UCH-1 (cell line): ENCODE results near the genes ZC3H12B and OPHN1.

- RRBS: no CpG with 5 or more reads among the region's 9 CpGs
Observed at GRCh38 chrX:63450842-63451403, 99.8 kb upstream of the SPIN4 start.

- RRBS: no CpG with 5 or more reads among the region's 2 CpGs
Observed at GRCh38 chrX:63503577-63504212, 152.6 kb upstream of the SPIN4 start.

DNA sequence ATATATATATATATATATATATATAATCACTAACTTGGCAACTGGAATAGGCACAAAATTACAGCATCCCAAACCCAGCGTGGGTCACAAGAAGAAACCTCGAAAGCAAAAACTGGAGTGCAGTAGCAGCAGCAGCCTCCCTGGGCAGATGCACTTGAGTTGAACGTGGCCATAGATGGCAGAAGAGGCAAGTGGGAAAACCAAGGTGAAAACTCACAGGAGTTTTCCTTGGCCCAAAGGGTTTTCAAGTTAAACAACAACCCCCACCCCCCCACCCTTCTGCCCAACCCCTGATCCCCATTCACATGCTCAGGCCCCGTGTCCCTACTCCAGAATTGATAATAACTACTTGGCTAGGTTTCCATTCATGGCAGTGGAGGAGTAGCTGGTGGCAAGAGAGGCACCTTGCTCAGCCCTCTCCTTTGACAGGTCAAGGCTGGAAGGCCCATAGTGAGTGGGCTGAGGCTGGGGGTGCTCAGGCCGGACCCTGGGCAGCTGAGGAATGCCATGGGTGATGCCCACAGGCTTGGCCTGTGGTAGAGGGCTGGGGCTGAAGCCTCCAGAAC is 15.9 kb downstream of the AMER1 start:
- RRBS: no CpG with 5 or more reads among the region's 5 CpGs

GRCh38 chrX:64192009-64192826 is 13.3 kb downstream of the AMER1 start:
- RRBS: no CpG with 5 or more reads among the region's 8 CpGs

DNA sequence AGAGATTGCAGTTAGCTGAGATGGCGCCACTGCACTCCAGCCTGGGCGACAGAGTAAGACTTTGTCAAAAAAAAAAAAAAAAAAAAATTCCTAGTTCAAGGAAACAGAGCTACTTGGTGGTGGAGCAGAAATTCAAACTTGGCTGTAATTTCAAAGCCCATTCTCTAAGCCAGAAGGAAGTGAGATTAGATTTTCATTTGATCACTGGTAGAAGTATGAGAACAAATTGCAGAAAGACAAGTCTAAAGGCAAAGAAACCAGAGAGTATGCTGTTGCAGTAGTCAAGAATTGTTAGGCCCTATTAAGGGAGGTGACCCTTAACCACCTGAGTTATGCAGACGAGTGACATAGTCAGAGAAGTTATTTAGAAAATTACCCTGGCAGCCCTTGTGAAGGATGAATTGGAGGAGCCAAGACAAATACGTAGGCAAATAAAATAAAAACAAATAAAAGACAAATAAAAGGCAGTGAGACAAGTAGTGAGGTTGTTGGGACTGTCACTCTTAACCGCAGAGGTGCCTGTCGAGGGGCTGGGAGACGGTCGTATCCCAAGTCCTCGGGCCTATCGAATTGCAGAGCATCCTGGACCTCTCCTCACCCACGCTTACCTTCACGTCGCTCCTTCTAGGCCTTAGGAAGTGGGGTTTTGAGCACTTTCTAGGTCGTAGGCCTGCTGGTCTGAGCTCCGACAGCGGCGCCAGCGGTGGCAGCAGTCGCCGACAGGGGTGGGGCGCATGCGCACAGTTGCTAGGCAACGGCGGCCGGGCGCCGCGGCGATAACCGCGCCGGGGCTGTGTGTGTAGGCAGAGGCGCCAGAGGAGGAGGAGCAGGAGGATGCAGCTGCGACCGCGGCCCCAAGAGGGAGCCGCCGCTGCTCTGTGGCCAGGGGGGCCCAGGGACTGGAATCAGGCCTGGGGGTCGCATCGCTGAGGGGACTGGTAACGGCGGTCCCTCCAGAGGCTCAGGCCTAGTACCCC is at the start of gene ZC3H12B:
TSS of gene ZC3H12B (plus strand) at position 806 of the 977 bp plus-strand sequence.
- RRBS: no CpG with 5 or more reads among the region's 42 CpGs

DNA sequence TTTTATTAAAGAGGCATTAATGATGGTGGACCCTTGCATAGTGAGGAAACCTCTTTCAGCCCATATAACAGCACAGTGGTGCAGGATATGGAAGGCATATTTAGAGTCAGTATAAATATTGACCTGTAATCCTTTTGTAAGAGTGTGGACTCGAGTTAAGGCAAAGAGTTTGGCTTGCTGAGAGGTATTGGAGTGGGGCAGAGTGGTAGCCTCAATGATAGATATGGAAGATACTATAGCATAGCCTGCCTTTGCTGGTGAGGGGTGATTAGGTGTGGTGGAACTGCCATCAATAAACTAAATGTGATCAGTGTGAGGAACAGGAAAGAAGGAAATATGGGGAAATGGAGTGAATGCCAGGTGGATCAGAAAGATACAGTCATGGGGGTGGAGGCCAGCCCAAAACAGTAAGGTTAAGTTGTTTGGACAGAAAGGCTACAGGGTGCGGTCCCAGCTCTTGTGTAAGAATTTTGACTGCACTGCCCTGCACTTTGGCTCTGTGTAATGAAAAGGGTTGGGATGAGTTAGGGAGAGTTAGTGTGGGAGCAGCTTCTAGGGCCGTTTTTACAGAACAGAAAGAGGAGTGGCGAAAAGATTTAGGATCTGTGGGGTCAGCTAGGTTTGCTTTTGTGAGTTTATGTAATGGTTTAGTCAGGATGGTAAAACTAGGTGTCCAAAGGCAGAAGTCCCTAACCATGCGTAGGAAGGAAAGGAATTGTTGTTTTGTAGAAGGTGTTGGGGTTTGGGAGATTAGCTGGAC is 96.5 kb downstream of the ZC3H12B start:
- RRBS: no CpG with 5 or more reads among the region's 5 CpGs

- RRBS: no CpG with 5 or more reads among the region's 4 CpGs
Observed at GRCh38 chrX:65598518-65598946, 63.9 kb upstream of the LAS1L start.

- RRBS: no CpG with 5 or more reads among the region's 34 CpGs
Observed at GRCh38 chrX:65619892-65620612, 47.4 kb upstream of the MSN start.

DNA sequence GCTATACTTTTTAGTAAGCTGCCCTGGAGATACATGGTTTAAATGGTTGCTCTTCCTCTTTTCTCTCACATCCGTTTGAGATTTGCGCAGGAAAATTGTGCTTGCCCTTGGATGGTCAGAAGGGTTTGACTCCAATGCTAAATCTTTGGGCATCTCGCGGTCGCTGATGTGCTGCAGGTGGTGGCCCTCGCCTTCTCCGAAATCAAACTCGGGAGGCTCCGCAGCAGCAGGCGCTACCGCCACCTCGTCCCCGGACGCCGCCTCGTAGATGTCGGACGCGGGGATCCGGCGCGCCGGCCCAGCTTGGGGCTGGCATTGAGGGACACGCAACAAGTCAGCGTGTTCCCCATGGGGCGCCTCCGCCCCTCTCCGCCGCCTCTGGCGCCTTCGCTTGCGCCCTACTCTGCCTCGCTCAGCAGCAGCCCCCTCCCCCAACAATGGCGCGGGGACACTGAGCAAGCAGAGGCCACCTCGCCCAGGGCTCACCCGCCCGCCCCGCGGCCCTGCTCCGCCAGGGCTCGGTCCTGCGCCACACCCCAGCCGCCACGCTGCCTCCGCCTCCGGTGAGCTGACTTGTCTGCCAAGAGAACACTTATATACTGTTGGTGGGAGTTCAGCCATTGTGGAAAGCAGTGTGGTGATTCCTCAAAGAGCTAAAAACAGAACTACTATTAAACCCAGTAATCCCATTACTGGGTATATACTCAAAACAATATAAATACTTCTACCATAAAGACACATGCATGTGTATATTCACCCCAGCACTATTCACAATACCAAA is 154.6 kb downstream of the MSN start:
- RRBS: no CpG with 5 or more reads among the region's 47 CpGs

- RRBS: no CpG with 5 or more reads among the region's 1 CpG
Observed at GRCh38 chrX:65999451-66000255, 40.2 kb downstream of the VSIG4 start.

DNA sequence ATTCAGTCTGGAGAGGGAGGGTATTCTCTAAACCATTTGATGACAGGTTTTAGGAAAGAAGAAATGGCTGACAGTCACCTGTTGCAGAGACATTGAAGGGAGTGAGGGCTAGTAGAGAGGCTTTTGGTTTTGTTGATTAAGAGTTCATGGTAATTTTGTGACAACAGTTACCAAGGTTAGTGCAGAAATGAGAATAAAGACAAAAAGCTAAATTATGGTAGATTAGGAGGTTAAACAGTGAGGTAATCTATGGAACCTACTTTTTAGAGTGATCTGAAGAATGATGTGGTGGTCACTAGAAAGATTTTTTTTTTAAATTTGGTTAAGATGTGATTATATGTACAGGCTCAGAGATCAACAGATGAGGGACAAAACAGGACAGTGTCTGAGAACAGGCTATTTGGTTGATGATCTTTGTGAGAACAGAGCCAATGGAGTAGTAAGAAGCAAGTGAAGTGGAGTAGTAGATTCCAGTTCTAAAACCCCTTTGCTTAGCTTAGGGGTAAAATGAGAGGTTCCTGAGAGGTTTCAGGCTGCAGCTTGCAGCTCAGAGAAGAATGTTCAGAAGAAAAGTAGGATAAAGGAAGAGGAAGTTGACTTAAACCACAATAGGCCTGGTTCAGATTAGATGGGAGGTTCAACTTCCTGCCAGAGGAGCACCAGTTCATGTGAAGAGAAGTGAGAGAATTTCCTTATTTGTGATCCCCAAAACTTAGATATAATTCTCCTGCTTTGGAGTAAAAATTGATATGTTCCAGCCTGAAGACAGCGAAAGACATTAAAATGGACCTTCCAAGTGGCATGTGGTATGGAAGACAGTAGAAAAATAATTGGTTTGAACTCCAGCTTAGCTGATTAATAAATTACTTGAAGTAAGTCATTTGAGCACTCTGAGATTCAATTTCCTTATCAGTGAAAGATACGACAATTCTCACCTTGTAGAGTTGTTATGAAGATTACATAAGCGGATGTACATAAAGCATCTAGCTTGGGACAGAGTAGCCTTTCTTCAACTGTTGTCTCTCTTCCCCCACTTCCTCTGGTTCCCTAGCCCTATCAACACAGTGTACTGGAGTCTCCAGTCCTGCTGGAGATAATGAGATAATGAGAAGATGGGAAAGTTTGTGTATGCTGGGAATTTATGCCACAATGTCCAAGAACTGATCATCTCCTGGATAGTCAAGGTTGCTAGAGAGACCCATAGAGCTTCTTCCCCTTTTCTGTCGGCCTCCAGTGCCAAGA is 34.4 kb downstream of the VSIG4 start:
- RRBS: no CpG with 5 or more reads among the region's 4 CpGs

GRCh38 chrX:66052196-66052434 is 12.2 kb upstream of the VSIG4 start:
- RRBS: no CpG with 5 or more reads among the region's 1 CpG

DNA sequence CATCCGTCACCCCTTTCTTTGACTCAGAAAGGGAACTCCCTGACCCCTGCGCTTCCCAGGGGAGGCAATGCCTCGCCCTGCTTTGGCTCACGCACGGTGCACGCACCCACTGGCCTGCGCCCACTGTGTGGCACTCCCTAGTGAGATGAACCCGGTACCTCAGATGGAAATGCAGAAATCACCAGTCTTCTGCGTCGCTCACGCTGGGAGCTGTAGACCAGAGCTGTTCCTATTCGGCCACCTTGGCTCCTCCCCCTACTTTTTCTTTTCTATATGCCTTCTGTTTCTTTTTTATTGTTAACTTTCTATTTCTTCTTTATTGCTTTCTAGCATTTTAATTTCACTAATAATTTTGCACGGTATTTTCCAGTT is 291.7 kb upstream of the EDA2R start:
- RRBS: no CpG with 5 or more reads among the region's 13 CpGs

- RRBS: no CpG with 5 or more reads among the region's 5 CpGs
Observed at GRCh38 chrX:67563444-67564052, 19.7 kb downstream of the AR start.

DNA sequence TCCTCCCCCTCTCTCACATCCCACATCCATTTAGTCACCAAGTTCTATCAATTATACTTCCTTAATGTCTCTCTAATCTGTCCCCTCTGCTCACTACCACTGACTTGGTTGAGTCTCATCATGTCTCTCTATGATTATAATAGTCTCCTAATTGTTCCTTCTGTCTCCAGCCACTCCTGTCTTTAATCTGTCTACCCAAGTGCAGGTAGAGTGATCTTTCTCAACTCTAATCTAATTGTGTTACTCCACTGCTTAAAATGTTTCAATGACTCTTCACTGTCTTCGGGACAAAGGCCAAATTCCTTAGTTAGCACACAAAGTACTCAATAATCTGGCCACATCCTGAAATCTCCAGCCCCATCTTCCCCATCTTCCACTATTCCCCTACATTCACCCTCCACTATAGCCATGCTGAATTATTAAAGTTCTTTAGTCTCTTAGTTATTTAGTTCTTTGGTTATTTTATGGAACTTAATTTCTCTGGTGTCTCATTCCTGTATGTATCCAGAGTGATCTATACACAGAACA is 353.4 kb downstream of the OPHN1 start:
- RRBS: no CpG with 5 or more reads among the region's 1 CpG

DNA sequence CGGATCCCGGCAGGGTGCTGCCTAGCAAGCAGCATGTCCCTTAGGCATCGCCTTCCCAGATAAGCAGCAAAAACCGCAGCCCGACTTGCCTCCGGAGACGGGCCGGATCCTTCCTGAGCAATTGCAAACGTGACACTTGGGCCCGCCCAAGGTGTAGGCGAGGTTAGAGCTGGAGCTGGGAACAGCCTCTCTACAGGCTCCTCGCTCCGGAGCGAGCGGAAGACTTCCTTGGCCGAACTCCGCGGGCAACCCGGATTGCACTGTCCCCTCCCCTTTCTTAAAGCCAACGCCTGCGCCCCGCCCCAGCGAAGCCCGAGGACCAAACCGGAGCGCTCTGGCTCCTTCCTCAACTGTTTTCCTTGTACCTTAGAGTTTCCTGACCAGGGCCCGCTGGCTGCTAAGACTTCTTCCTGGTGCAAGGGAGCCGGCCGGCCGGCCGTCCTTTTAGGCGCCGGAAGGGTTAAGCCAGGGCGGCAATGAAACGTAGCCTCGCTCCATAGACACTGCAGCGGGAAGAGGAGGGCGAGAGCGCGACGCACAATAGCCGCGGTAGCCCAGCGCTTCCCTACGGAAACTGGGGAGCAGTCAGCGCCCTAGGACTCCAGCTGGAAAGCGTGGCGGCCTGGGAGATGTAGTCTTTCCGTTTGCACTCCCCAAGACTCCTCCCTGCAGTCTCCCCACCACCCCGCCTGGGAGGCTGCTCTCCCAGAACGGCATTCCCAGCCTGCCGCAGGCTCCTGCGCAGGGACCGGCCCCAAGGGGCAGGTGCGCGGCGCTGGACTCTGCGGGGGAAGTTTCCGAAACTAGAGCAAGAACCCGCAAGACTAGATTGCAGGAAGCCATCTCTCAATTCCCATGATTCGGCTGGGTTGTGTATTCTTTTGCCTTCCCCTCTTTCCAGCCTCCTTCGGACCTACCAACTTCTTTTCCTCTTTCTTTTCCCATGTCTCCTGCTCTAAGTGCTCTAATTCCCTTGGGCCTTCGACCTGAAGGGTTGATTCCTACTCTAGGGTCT is at the start of gene OPHN1:
TSS of gene OPHN1 (minus strand) at position 230 of the 1,015 bp plus-strand sequence.
- RRBS: 5% methylated on average over 21 of the region's 63 CpGs

- RRBS: 85% methylated on average over 11 of the region's 33 CpGs
Observed at GRCh38 chrX:68685687-68686478, 38.4 kb downstream of the STARD8 start.

DNA sequence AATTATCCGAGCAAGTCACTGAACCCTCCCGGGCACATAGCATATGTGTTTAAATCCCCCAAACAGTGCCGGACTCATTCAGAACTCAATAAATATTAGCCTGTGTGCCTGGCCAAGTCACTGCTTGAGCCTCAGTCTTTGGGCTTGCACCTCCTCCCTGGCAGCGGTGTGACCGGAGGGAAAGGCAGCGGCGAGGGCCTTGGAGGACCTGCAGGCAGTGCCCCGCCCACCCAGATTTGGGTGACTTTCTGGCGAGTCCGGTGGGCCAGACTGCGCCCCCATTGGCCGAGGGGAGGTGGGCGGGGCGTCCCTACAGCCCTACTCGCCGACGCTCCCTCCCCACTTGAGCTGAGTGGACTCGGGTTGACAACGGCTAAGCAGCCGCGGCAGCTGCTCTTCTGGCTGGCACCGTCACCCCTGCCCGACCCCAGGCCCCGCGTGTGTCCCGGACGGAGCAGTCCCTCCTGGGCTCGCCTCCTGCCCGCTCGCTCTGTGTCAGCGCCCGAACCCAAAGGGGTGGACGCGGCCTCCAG is 45.9 kb downstream of the STARD8 start:
- RRBS: 67% methylated on average over 7 of the region's 34 CpGs

DNA sequence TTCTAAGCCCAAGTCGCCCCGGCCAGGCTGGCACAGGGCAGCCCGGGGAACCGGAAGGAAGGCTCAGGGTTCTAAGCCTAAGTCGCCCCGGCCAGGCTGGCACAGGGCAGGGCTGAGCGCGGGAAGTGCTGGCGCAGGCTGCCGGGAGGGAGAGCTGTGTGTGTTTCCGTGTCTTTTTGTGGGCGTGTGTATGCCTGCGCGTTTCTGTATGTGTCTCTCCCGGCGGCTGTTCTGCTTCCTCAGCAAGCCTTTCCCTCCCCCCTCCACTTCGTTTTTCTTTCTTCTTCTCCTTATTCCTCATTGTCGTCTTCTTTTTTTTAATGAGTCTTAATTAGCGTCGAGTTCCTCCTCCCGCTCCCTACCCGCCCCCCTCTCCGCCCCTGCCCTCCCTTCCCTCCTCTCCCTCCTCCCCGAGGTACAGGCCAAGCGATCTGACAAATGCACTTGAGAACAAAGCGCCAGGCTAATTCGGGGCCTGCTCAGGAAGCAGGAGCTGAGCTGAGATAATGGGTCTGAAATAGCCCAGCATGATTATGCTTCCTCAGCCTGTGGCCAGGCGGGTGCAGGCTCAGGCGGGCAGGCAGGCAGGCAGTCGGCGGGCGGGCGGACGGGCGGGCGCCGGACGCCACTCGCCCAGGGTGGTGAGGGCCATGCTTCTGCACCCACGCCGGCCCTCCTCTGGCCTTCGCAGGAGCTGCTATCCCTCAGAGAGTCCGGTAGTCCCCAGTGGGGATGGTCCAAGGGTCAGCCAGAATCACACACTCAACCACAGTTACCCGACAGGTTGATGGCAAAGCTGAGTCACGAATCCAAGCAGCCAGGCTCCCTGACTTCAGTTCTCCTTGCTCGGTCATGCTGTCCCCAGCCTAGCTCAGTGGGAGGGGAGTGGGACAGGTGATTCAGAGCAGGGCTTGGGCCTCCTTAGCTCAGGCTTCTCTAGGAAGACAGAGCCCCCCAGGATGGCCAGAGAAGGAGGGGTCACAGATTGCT is 66.1 kb downstream of the EFNB1 start:
- RRBS: 68% methylated on average over 16 of the region's 46 CpGs